Tibial nerve (tissue), 3 donors: ENCODE measurements around the gene AAGAB.

DNA sequence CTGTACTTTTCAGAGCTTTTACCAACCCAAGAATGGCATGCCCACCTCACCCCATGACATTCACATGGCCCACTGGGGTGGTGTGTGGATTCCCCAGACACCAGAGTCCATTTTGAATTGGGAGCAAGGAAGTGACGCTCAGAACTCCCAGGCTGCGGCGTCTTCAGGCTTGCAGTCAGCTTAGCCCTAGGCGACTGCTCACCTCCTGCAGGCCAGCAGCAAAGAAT is 59.7 kb downstream of the SMAD6 start:
- PRO-cap = no peak
- RAMPAGE, long total RNA, 3 experiments = no peak in any of the 3 experiments

- PRO-cap = bidirectional peak, plus-strand start at chr15:66843050, minus-strand start at chr15:66842970
- RAMPAGE, long total RNA, 3 experiments = no peak in any of the 3 experiments
These were observed 140.9 kb downstream of the SMAD6 start for GRCh38 chr15:66842698-66843585.

DNA sequence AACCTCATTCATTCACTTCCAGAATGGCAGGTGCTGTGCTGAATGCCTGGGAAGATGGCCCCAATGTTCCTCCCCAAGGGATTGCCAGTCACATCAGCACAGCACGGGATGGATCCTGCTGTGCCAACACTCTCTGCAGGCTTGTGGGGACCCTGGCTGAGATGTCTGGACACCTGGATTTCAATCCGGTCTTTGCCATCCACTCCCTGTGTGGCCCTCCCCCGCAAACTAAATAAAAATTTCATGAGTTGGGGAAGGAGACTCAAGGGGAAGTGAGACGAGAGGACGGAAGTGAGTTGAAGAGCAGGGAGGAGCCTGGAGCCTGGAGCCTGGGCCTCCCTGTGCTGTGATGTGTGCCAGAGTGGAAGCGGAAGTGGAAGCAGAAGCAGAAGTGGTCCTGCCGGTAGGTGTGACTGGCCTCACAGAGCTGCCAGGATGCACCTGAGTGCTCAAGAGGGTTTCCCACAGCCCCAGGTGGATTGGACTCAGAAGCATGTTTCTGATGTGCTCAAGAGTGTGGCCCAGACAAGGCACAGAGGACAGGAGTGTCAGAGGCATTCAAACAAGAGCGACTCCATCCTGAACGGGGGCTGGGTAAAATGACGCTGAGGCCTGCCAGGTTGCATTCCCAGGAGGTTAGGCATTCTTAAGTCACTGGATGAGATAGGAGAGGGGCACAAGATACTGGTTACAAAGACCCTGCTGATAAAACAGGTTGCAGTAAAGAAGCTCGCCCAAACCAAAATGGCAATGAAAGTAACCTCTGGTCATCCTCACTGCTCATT is 164.1 kb downstream of the SMAD6 start:
- PRO-cap = no peak
- RAMPAGE, long total RNA, 3 experiments = no peak in any of the 3 experiments

- PRO-cap = no peak
- RAMPAGE, long total RNA, 3 experiments = no peak in any of the 3 experiments
These were observed 126.9 kb upstream of the SMAD3 start for GRCh38 chr15:66938542-66938815.

DNA sequence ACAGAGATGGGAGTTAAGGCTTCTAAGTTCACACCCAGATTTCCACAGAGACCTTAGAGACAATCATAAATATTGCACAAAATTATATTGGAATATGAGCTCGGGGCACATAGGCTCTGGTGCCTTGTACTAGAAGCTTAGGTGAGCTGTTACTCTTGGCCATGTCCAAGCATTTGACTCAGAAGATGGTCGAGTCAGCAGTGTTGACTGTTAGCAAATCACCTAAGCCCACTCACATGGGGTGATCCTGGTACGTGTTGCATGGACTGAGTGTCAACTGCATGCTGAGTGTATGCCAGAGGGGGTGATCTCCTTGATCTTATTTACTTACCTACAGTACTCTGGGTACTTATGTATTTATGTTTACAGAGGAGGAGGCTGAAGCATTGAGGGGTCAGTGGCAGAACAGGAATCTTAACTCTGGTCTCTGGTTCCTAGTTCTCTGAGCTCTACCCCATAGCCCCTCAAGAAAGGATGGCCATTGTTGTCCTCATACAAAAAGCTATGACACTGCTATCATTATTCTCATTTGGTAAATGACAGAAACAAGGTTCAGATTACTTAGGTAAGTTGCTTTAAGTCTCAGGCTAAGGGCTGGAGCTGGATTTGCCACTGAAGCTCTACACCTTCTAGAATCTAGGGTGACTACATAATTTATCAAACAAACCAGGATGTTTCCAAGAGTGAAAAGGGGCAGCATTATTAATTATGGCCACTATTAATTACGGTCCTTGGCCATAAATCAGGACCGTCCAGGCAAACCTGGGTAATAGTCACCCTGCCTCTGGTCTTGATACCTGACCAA is 14.1 kb downstream of the SMAD3 start:
- PRO-cap = no peak
- RAMPAGE, long total RNA, 3 experiments = no peak in any of the 3 experiments

GRCh38 chr15:67086376-67087218 is 21.2 kb downstream of the SMAD3 start:
- PRO-cap = no peak
- RAMPAGE, long total RNA, 3 experiments = no peak in any of the 3 experiments

- PRO-cap = no peak
- RAMPAGE, long total RNA, 3 experiments = no peak in any of the 3 experiments
These were observed 30.5 kb downstream of the SMAD3 start for GRCh38 chr15:67095783-67096324.

GRCh38 chr15:67117884-67118425 is 52.6 kb downstream of the SMAD3 start:
- PRO-cap = no peak
- RAMPAGE, long total RNA, 3 experiments = no peak in any of the 3 experiments

GRCh38 chr15:67145960-67146707 is 80.7 kb downstream of the SMAD3 start:
- PRO-cap = no peak
- RAMPAGE, long total RNA, 3 experiments = no peak in any of the 3 experiments

GRCh38 chr15:67164692-67165304 is 89.7 kb downstream of the AAGAB start:
- PRO-cap = no peak
- RAMPAGE, long total RNA, 3 experiments = no peak in any of the 3 experiments

GRCh38 chr15:67165305-67165900 is 89.1 kb downstream of the AAGAB start:
- PRO-cap = no peak
- RAMPAGE, long total RNA, 3 experiments = no peak in any of the 3 experiments

GRCh38 chr15:67176642-67176993 is 77.8 kb downstream of the AAGAB start:
- PRO-cap = no peak
- RAMPAGE, long total RNA, 3 experiments = no peak in any of the 3 experiments

- PRO-cap = no peak
- RAMPAGE, long total RNA, 3 experiments = start-site peak on the plus strand in 1 of 3 experiments, at chr15:67179771-67180175 at its widest, 13 to 18 reads per replicate
These were observed 74.7 kb downstream of the AAGAB start for GRCh38 chr15:67179273-67180594.

- PRO-cap = bidirectional peak, plus-strand start at chr15:67254801, minus-strand start at chr15:67254631
- RAMPAGE, long total RNA, 3 experiments = start-site peak on the plus strand in 3 of 3 experiments, at chr15:67254780-67254818 at its widest, 25 to 35 reads per replicate; start-site peak on the minus strand in 3 of 3 experiments, at chr15:67254631-67254654 at its widest, 48 to 88 reads per replicate
These were observed at the start of gene AAGAB for GRCh38 chr15:67254111-67255242. AAGAB (minus strand) TSS chr15:67254661.

DNA sequence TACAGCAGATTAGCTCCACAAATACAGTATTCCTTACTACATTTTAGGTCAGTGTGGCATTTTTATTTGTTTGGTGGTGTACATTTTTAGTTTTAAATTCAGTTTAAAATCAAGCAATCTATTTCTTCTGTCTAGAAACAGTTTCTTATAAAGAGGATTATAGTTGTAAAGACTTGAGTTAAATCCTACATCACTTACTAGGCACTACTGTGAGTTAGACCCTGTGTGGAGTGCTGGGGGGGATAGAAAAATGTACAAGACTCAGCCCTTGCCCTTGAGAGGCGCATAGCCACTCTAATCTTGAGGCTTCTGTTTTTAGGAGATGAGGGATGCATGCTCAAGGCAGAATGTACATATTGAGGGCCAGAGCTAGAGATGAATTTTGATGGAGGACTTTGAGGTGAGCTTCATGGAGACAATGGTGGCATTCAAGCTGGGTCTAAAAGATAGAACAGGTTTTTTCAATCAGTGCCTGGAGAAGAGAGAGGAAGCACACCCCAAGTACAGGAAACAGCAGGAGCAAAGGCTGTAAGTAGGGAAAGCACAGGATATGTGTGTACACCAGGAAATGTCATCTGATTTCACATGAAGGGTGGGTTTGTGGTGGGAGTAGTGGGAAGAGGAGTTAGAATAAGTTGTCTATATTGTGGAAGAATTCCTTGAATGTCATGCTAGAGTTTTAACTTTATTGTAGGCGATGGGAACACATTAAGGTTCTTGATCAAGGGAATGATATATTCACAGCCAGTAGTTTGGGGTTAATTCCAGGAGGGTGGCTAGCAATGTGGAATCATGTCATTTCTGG is 99.8 kb downstream of the MAP2K5 start:
- PRO-cap = no peak
- RAMPAGE, long total RNA, 3 experiments = start-site peak on the plus strand in 1 of 3 experiments, centred at position 314 of the sequence, 13 reads per replicate

DNA sequence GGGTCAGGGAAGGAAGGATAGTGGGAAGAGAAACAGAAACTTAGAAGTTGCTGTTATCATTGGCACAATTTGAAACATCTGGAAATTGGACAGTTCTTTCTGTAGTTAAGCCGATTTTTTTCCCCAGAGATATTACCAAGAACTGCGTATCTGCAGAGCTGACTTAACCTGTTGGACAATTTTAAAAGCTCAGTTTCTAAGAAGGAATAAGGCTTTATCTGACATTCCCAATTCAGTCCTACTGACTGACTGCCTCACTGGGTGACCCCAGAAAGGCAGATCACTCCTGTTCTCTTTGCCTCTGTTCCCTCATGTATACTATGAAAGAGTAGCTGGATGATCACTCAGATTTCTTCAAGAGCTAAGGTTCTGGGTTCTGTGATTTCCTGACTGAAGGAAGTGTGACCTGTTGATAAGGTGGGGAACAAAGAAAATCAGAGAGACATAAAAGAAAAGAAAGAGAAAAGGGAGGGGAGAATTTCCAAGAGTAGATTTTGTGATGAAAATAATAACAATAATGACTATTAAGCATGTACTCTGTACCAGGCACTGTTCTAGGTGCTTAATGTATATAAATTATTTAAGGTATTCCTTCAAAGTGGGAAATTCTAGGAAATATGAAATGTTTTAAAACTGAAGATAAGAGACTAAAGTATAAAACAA is 128.4 kb downstream of the MAP2K5 start:
- PRO-cap = no peak
- RAMPAGE, long total RNA, 3 experiments = no peak in any of the 3 experiments

DNA sequence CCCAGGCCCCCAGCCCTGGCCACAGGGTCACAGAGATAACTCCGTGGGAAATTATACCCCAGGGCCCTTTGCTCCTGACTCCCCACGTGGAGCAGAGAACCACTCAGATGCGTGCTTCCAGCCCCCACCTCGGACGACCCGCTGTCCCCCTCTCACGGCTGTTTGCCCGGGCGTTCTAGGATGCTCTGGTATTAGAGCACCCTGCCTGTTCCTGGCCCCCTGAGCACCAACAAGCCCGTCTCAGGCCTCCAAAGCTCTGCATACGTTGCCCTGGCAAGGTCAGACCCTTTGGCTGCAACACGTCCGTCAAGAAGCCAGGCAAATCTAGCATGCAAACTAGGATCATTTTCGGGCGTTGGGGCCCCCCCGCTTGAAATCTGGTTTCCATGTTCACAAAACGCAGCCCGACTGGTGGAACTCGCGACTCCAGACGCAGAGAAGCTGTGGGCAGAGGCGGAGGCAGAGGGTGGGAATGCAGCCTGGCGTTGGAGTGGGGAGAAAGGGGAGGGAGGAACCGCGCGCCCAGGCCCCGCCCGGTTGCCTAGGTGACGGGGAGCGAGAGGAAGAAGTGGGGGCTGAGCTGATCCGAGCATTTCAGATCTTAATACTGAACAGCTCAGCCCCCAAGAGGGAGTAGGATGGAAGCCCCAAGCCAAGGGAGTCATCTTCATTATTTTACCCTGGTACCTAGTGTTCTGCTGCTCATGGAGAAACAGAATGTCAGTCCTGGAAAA is 86.1 kb upstream of the PIAS1 start:
- PRO-cap = no peak
- RAMPAGE, long total RNA, 3 experiments = no peak in any of the 3 experiments

DNA sequence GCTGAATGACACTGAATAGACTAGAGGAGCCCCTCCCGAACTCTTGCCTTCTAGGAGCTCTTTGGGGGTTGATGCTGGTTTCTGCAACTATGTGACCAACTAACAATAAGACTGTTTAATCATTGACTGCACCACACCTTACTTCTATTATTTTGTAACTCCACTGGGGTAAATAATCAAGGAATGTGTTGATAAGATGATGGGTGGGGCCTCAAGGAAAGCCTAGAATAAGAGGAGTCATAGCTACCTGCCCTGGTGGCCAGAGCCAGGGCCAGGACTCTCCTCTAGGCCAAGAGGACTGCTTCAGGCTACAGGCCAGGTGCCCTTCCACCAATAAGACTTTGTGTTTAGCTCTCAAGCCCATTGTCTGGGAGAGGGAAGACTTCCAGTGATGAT is 41.2 kb upstream of the PIAS1 start:
- PRO-cap = no peak
- RAMPAGE, long total RNA, 3 experiments = no peak in any of the 3 experiments

DNA sequence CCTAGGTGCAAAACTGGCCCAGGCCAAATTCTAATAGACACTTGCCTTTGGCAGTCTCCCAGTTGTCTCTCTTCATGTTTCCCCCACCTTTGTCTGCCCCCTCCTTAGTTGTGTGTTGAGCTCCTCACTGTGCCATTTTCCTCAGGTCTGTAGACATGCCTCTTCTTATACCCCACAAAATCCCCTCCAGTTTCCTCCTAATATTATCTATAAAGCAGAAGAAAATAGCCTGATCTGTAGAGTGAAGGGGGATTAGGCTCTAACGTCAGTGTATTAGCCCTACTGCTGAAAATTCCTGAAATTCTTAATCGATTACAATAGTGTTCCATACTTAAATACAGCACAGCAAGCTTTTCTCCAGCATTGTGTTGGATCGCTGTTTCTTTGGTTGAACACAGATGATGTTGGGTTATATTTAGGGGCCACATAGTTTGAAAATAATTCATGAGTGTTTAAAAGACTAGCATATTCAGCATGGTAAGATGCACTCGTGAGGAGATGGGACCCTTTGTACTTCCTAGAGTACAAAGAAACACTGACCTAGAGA is 52.5 kb downstream of the PIAS1 start:
- PRO-cap = no peak
- RAMPAGE, long total RNA, 3 experiments = no peak in any of the 3 experiments

GRCh38 chr15:68199580-68200326 is 5.4 kb downstream of the CALML4 start:
- PRO-cap = no peak
- RAMPAGE, long total RNA, 3 experiments = start-site peak on the minus strand in 1 of 3 experiments, at chr15:68199614-68200168 at its widest, 5 reads per replicate